Jejunum (tissue), 1 donor: ENCODE measurements around the genes KAT2A and PLEKHH3.

DNA sequence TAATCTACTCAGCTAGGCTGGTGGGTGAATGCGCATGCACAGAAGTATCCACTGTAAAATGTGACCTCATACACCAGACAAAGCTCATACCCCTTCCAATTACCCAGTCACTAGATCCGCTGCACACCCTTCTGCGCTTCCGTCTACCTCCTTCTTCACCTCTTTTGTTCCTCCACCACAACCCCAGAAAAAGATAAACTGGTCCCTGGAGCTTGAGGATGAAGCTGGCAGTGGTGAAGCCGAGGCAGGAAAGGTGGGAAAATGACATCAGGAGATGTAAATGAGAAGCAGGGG, 22.9 kb downstream of the ACLY start:
- PRO-cap = no peak

DNA sequence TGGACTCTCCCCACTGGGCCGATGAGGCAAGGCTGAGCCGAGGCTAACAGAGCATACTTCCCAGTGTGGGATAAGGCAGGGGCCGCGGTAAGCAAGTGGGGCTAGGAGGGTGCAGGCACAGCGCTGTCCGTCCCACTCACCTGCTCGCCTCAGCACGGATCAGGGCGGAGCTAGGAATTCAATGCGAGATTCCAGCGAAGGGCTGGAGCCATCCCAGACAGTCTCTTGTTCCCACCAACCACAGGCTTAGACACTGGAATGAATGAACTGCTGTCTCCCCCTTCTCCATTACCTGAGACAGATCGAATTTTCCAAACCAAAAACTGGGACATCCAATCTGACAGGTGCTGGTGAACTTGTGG, 728 bp upstream of the ACLY start:
- PRO-cap = unidirectional peak, minus-strand start at position 151 of the sequence

DNA sequence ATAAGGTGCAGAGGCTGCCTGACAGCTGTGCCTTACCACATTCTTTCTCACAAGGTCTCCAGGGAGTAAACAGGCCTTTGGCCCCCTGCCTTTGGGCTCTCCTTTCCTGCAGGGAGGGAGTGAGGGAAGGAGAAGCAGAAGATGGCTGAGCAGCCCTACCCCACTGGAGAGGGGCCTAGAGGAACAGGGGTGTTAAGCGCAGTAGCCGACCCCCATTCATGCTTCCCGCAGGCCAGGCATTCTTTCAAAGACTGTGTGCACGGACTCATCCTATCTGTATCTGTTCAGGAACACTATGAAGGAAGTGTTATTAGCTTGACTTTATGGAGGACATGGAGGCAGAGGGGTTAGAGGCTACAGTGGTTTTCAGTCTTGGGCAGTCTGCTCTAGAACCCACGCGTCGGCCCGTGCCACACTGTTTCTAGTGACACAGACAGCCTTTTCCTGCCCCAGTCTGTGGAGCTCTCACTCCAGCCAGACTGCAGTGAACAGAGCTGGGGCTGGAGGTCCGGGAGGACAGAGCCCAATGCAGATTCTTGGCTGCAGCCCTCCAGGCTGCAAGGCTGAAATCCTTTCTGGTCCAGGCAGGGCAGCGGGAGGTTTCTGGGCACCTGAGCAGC, 4.2 kb upstream of the CNP start:
- PRO-cap = no peak

GRCh38 chr17:41965603-41966410, 788 bp upstream of the CNP start:
- PRO-cap = no peak

DNA sequence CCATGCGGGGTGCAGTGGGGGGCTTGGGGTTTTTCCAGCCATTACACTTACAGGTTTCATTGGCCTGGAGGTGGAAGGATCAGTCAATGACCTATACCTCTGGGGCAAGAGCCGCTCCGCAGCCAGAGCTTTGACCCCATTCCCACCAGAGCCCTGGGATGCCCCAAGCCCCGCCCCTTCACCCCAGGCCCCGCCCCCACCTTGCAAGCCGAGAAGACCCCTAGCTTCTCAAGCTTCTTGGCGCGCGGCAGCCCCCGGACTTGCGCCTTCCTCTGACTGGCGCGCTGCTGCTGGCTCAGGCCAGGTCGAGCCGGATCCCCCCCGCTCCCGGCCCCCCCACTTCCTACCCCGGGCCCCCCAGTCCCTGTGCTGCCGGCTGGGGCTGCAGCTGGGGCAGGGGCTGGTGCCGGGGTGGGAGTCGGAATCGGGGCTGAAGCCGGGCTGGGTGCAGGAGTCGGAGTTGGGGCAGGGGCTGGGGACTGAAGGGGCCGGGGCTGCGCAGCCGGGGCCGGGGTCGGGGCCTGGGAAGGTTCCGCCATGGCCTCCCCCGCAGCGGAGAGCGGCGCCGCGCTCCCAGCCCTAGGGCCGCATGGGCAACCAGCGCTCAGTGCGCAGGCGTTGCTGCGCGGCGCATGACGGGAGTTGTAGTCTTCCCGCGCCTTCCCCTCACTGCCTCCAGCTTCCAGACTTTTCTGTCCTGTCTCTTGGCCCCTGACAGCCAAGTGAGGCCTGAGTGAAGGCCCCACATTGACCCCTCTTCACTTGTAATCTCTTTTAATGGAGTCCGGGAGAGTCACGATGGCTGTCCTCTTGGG, at the start of gene KAT2A:
TSS of gene KAT2A (minus strand) at position 602 of the 815 bp plus-strand sequence.
- PRO-cap = bidirectional peak, plus-strand start at position 690 of the sequence, minus-strand start at position 591 of the sequence

GRCh38 chr17:42273175-42273508, 3.0 kb downstream of the STAT5B start:
- PRO-cap = no peak

DNA sequence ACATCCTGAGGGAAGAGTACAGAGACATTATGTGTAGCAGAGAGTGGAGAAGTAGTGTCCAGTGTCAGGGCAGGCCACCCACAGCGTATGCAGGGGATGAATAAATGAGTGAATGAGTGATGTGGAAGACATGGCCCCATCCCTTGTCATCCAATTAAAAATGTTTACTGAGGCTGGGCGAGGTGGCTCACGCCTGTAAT, 14.1 kb downstream of the STAT5A start:
- PRO-cap = no peak

GRCh38 chr17:42308016-42308516, 19.8 kb downstream of the STAT5A start:
- PRO-cap = no peak

DNA sequence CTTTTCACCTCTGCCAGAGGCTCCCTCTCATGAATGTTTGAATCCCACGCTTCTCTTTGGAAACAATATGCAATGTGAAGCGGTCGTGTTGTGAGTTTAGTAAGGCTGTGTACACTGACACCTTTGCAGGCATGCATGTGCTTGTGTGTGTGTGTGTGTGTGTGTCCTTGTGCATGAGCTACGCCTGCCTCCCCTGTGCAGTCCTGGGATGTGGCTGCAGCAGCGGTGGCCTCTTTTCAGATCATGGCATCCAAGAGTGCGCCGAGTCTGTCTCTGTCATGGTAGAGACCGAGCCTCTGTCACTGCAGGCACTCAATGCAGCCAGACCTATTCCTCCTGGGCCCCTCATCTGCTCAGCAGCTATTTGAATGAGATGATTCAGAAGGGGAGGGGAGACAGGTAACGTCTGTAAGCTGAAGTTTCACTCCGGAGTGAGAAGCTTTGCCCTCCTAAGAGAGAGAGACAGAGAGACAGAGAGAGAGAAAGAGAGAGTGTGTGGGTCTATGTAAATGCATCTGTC, 22.4 kb downstream of the STAT5A start:
- PRO-cap = no peak

DNA sequence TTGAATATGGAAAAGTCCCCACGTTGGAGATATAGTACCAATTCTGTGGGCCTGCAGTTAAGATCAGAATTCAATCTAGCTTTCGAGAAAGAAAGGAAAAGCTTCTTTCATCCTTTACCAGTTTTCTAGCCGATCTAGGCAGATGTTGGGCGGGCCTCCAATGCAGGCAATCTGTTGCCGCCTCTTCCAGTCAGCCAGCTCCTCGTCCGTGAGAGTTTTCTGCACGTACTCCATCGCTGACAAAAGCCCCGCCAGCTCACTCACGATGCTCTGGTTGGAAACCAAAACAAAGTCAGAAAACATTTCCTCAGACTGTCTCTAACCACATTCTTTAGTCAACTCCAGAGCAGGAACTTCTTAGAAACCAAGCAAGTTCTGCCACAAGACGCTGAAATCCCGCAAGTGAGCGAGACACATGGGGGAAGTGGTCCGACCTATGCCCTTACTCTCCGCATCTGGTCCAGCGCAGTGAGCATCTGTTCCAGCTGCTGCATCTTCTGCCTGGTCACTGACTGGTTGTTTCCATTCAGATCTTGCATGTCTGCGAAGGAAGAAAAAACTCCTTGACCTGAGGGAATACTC, 49.1 kb downstream of the STAT5A start:
- PRO-cap = no peak

DNA sequence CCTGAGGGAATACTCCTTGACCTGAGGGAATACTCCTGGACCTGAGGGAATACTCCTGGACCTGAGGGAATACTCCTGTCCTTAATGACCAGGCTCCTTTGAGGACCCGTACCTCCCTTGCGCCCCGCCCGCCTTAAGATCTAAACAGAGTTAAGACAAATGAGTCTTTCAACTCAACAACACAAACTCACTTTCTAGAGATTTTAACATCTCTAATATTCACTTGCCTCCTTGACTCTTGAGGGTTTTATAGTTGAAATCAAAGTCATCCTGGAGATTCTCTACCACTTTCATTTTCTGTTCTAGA, 49.8 kb downstream of the STAT3 start:
- PRO-cap = no peak

- PRO-cap = no peak
These were observed 16.1 kb upstream of the STAT3 start for GRCh38 chr17:42404004-42405023.

DNA sequence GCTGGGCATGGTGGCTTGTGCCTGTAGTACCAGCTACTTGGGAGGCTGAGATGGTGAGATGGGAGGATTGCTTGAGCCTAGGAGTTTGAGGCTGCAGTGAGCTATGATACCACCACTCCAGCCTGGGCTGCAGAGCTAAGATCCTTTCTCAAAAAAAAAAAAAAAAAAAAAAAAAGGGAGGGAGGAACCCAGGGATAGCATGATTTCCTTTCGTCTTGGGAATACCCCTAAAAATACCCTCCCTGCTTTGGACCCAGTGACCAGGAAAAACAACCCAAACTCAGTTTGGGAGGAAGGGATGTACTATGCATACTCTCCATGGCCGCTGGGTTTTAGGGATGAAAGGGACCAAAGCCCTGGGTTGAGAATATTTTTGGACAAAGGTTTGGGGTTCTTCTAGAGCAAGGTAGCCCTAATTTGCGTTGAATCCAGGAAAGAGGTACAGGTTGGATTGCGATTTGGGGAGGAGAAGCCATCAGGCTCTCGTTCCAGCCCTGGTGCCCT, 6.6 kb downstream of the CAVIN1 start:
- PRO-cap = no peak

DNA sequence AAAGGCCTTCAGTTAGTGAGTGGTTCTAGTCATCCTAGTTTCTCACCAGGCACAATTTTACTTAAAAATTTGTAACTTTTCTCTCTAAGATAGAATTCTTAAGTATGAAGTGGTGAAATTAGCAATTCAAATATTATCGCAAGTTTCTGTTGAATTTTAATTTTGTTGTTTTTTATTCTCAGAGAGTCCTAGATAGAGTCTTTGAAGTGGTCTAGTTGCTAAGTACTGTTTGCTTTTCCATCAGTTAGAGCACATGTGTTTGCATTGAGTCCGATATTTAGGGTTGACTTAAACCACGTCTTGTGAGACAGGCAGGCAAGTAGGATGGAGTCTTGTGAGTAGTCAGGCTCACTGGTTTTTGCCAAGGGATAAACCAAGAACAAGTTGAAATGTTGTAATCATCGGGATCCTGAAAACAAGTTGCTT, 17.0 kb downstream of the ATP6V0A1 start:
- PRO-cap = no peak

GRCh38 chr17:42480340-42481182, 21.9 kb downstream of the ATP6V0A1 start:
- PRO-cap = no peak

DNA sequence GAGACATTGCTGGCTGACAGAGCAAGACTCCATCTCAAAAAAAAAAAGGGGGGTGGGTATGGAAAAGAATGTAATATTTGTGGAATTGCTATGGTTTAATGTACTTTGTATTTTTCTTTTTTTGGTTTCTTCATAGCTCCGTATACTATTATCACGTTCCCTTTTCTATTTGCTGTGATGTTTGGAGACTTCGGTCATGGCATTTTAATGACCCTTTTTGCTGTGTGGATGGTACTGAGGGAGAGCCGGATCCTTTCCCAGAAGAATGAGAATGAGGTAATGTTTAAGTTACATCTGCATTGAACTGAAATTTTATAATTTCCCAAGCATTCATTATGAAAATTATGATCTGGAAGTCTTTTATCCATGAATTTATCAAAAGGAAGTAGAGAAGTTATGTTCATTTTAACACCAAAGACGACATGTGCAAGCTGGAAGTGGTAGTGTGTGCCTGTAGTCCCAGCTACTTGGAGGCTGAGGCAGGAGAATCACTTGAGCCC, 35.6 kb downstream of the ATP6V0A1 start:
- PRO-cap = no peak

GRCh38 chr17:42547578-42548105, 5.1 kb upstream of the HSD17B1 start:
- PRO-cap = no peak

- PRO-cap = no peak
These were observed 3.7 kb downstream of the PSMC3IP start for GRCh38 chr17:42573769-42574294.

- PRO-cap = no peak
These were observed 6.2 kb downstream of the PLEKHH3 start for GRCh38 chr17:42670558-42671122.

DNA sequence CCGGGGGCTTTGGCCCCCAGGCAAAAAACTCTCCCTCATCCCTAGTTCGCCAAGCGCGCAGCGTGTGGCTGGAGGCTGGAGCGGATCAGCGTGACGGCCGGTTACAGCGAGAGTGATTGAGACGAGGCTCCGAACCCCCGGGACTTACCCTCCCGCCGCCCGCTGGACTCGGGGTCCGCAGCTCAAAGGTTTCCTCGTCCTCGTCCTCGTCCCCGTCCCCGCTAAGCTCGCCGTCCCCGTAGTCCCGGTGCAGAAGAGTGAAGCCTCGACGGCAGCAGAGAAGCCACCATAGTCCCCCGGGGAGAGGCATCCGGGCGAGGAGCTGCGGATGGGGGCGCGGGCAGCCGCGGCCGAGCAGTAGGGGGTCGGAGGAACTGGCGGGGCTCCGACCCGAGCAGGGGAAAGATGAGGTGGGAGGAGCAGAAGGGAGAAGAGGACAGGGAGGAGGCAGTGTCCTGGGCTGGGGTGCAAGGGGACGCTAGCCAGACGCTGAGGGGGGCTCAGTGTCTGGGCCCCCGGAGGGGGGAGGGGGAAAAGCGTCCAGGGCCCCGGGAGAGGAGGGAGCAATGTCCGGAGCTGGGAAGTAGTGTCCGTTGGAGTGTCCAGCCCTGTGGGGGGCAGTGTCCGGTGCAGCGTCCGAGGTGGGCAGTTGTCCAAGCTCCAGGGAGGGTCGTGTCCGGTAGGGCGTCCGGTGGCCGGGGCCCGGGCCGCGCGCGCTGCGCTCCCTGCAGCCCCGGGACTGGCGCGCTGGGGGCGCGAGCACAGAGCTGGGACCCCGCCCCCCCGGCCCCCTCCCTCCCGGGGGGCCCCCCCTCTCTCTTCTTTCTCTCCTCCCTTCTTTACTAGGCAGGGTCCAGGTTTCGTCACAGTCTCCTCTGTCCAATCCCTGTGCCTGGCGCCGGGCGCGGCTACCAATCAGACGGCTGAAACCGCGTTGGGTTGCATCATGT, at the start of gene PLEKHH3:
TSS of gene PLEKHH3 (minus strand) at position 741 of the 950 bp plus-strand sequence.
- PRO-cap = bidirectional peak, plus-strand start outside the sequence, minus-strand start at position 741 of the sequence